NCI-H460 (cell line): ENCODE measurements around the genes PNLIP and PNLIPRP1.

RAMPAGE:
- cytosol, long total RNA, result no peak
- long total RNA, result no peak
- nucleus, long total RNA, result no peak
These were observed 72.8 kb upstream of the FHIP2A start for GRCh38 chr10:114748514-114749475.

DNA sequence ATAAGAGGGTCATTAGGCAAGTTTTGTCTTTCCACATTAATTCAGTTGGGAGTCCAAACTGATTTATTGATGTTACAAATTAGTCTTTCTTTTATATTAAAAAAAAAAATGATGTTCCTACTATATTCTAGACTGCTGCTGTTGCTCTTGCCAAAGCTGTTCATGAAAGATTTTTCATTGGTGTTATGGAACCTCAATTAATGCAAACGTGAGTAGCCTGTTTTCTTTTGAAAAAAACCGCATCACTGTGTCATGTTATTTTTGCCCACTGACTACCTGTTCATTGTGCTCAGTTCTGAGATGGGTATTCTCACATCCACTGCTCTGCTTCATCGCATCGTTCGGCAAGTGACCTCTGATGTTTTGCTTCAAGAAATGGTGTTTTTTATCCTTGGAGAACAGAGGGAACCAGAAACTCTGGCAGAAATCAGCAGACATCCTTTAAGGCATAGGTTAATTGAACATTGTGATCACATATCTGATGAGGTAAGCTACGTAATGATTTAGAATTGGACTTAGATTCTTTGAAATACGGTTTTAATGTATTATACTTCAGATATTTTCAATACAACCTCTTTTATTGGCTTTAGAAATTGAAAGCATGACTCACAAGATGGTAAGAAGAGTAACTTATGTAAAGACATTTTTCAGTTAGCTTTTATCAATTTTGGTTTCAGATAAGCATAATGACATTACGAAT lies 24.5 kb downstream of the FHIP2A start:
RAMPAGE:
- cytosol, long total RNA, result no peak
- long total RNA, result no peak
- nucleus, long total RNA, result no peak

DNA sequence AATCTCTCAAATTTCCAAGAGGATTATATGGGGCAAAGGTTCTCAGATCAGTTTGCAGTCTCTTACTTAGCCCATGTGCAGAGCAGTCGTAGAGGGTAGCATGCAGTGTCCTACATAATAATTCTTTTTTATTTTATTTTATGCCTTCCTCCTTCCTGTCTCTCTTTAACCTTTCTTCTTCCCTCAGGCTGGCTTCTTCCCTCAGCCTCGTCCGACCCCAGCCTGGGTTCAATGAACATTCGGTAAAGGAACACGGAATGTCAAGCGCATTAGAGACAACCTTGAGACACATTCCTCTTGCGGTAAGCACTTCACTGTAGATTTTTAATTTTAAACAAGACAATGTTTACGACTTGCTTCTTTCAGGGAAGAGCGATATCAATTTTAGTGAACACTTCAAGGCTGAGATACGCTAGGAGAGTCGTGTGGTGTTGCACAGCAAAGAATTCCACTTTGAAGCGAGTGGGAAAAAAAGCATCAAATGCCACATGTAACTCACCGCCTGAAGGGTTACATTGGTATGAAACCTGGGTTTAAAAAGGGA lies 69.0 kb upstream of the ATRNL1 start:
RAMPAGE:
- cytosol, long total RNA, result no peak
- long total RNA, result no peak
- nucleus, long total RNA, result no peak

RAMPAGE:
- cytosol, long total RNA, result no peak
- long total RNA, result no peak
- nucleus, long total RNA, result no peak
These were observed 503 bp downstream of the CCDC172 start for GRCh38 chr10:116324628-116325273.

RAMPAGE:
- cytosol, long total RNA, result no peak
- long total RNA, result no peak
- nucleus, long total RNA, result no peak
These were observed at the start of gene PNLIP for GRCh38 chr10:116545696-116546087. TSS of gene PNLIP (plus strand) at chr10:116545931.

RAMPAGE:
- cytosol, long total RNA, result no peak
- long total RNA, result no peak
- nucleus, long total RNA, result no peak
These were observed at the start of gene PNLIPRP1 for GRCh38 chr10:116590517-116591342. TSS of gene PNLIPRP1 (plus strand) at chr10:116590959.

DNA sequence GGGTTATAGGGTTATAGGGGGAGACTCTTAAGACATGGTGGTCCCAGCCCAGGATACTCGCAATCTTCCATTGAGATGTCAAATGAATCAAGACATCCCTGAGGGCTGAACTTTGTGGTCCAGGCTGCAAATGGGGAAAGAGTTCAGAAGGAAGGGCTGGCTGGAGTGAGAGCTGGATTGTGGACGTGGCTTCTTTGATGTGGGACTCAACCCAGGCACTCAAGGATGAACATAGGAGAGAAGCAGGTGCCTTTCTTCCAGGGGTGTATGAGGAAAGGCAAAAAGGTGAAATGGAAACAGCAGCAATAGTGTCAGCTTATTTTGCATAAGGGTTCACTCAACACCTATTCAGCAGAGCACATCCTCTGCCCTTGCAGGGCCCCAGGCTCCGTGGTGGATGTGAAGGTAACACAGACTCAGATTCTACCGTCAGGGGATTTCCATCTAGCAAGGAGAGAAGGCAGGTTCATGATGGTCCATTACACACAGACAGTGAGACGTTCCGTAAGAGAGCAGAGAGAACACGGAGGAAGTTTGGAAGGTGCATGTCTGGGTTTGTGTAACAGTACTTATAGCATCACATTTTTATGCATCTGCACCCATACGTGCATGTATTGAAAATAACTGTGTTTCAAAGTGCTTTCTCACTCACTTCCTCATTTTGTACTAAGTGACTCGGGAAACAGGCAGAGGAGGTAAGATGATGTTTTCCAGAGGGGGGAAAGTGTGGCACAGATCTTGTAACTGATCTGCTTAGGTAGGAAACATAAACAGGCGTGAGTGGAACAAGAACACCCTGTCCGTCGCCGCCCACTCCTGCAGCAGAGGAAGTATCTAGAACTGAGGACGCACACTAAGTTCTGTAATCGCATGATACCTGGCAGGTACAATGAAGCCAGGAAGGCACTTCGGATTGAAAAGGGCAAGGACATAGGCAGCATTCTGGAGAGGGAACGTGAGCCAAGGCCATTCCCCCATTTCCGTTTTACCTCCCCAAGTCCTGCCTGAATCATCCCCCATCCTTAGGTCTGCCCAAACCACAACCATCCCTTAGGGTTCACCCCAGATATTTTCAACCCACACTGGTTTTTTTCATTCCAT lies 1.2 kb upstream of the ENO4 start:
RAMPAGE:
- cytosol, long total RNA, result no peak
- long total RNA, result no peak
- nucleus, long total RNA, result no peak

GRCh38 chr10:117285175-117285444 lies 44.2 kb downstream of the SLC18A2 start:
RAMPAGE:
- cytosol, long total RNA, result no peak
- long total RNA, result no peak
- nucleus, long total RNA, result no peak

RAMPAGE:
- cytosol, long total RNA, result no peak
- long total RNA, result no peak
- nucleus, long total RNA, result no peak
These were observed 45.6 kb downstream of the SLC18A2 start for GRCh38 chr10:117286321-117287150.

DNA sequence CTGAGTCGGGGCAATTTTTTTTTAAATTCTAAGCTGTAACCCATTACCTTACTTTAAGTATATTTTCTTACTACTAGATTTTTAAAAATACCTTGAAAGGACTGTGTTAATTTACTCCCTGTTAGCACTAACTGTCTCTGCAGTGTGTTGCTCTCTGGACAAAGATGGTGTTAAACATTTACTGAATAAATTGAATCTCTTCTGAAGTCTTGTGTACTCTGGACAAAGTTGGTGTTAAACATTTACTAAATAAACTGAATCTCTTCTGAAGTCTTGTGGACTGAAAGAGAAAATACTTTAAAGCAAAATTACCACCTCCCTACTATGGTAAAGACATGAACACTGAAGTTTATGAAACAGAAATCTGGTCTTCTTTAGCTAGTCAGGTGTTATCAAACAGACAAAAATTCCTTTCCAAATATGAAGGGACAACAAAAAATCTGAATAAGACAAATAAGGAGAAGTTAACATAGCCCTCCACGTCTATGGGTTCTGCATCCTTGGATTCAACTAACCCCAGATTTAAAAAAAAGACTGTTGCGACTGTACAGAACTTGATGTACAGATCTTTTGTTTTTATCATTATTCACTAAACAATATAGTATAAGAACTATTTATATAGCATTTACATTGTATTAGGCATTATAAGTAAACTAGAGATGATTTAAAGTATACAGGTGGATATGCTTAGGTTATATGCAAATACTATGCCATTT lies 13.8 kb downstream of the PDZD8 start:
RAMPAGE:
- cytosol, long total RNA, result no peak
- long total RNA, result no peak
- nucleus, long total RNA, result no peak

DNA sequence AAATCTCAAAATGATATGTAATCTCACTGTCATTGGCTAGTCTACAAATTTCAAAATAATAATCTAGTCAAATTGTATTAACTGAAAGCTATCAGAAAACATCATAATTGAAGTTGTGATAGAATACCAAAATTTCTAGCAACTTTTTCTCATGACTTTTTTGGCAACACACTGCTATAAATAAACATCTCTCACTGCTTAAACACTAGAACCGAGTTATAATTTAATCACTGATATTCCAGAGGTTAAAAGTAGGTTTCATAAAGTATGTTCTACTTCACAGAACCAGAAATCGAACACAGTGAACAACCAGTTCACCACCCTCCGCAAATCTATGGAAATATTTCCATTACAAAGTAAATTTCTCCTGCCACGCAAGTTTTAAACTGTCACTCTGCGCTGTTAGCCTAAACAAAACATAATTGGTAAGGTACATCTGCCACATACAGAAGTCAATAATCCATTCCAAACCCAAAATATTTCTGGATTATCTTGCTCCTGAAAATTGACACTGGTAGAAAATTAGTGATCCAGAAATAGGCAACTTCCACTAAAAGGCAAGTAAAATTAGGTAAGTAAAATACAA lies 2.7 kb downstream of the PDZD8 start:
RAMPAGE:
- cytosol, long total RNA, result no peak
- long total RNA, result no peak
- nucleus, long total RNA, result no peak

GRCh38 chr10:117461246-117461792 lies 81.2 kb upstream of the EMX2 start:
RAMPAGE:
- cytosol, long total RNA, result no peak
- long total RNA, result no peak
- nucleus, long total RNA, result no peak

RAMPAGE:
- cytosol, long total RNA, result no peak
- long total RNA, result no peak
- nucleus, long total RNA, result no peak
These were observed 9.1 kb upstream of the EMX2 start for GRCh38 chr10:117533403-117533867.

GRCh38 chr10:117537369-117538002 lies 5.1 kb upstream of the EMX2 start:
RAMPAGE:
- cytosol, long total RNA, result no peak
- long total RNA, result no peak
- nucleus, long total RNA, result no peak

RAMPAGE:
- cytosol, long total RNA, result no peak
- long total RNA, result no peak
- nucleus, long total RNA, result no peak
These were observed 242.2 kb downstream of the RAB11FIP2 start for GRCh38 chr10:117804297-117805238.

RAMPAGE:
- cytosol, long total RNA, result no peak
- long total RNA, result no peak
- nucleus, long total RNA, result no peak
These were observed 110.5 kb downstream of the RAB11FIP2 start for GRCh38 chr10:117936126-117936741.

DNA sequence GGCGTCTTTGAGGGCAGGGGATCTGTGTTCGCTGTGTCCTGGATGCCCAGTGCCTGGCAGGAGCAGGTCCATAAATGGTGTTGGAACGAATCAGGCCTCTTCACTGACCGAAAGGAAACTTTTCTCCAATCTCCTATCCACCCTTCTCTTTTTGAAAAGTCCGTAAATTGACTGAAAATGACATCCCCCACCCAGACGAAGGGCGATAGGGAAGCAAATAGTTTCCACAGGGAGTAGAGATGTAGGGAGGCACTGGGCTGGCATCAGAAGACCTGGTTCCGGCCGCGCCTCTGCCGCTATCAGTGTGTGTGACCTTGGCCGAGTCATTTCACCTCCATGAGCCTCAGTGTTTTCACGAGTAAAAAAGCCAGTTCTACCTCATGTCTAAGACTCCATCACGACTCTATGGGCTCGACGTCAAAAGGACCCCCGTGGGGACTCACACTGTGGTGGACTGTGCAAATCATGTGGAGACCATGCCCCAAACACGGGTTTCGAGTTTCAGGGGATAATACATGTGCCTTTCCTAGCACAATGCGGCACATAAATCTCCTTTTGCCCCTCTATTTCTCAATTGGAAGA lies 526 bp upstream of the RAB11FIP2 start:
RAMPAGE:
- cytosol, long total RNA, result no peak
- long total RNA, result no peak
- nucleus, long total RNA, result no peak

DNA sequence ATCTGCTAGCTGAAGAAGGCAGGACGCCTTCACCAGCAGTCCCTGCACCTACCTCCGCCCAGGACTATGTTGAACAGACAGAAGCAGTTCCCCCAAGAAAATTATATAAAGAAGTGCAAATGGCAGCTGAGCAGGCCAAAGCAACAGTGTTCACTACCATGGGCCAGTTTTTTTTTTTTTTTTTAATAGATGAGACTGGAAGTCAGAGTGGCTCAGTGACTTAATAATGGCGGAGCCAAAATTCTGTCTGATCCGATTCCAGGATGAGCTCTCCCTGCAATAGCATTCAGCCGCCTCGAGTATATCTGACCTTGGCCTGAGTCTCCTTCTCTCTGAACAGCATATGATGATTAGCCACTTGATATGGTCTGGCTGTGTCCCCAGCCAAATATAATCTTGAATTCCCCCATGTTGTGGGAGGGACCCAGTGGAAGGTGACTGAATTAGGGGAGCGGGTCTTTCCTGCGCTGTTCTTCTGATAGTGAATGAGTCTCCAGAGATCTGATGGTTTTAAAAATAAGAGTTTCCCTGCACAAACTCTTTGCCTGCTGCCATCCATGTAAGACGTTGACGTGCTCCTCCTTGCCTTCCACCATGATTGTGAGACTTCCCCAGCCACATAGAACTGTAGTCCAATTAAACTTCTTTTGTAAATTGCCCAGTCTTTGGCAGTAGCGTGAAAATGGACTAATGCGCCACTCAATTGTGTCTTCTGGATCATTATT lies 76.8 kb upstream of the PRLHR start:
RAMPAGE:
- cytosol, long total RNA, result no peak
- long total RNA, result no peak
- nucleus, long total RNA, result no peak

GRCh38 chr10:118753849-118754619 lies 736 bp downstream of the CACUL1 start:
RAMPAGE:
- cytosol, long total RNA, result no peak
- long total RNA, result no peak
- nucleus, long total RNA, result no peak

DNA sequence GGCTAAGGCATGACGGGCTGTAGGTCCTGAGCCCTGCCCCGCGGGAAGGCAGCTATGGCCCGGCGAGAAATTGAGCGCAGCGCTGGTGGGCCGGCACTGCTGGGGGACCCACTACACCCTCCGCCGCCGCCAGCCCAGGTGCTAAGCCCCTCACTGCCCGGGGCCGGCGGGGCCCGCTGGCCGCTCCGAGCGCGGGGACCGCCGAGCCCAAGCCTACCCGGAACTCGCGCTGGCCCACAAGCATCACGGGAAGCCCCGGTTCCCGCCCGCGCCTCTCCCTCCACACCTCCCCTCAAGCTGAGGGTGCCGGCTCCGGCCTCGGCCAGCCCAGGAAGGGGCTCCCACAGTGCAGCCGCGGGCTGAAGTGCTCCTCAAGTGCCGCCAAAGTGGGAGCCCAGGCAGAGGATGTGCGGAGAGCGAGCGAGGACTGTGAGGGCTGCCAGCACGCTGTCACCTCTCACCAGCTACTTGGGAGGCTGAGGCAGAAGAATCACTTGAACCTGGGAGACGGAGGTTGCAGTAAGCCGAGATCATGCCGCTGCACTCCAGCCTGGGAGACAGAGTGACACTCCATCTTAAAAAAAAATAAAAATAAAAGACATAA lies 5.6 kb upstream of the CACUL1 start:
RAMPAGE:
- cytosol, long total RNA, result no peak
- long total RNA, result no peak
- nucleus, long total RNA, result no peak